Choroid plexus epithelial cell (primary cell): ENCODE results near the genes TNFSF11 and SERP2.

GRCh38 chr13:42039807-42040784 is 8.4 kb upstream of the DGKH start:
- RRBS = 1% methylated on average over 46 of the region's 104 CpGs

- RRBS = no CpG with 5 or more reads among the region's 13 CpGs
These were observed 525 bp downstream of the AKAP11 start for GRCh38 chr13:42272575-42272779.

GRCh38 chr13:42406280-42406758 is 134.4 kb downstream of the AKAP11 start:
- RRBS = no CpG with 5 or more reads among the region's 7 CpGs

GRCh38 chr13:42553653-42554009 is 20.3 kb upstream of the TNFSF11 start:
- RRBS = no CpG with 5 or more reads among the region's 2 CpGs

- RRBS = 2% methylated on average over 15 of the region's 65 CpGs
These were observed at the start of gene TNFSF11 for GRCh38 chr13:42573796-42574888. Gene TNFSF11 (plus strand): TSS chr13:42574152.

GRCh38 chr13:42985789-42986316 is 6.2 kb downstream of the EPSTI1 start:
- RRBS = no CpG with 5 or more reads among the region's 5 CpGs

GRCh38 chr13:43095355-43096079 is 72.1 kb downstream of the DNAJC15 start:
- RRBS = no CpG with 5 or more reads among the region's 2 CpGs

DNA sequence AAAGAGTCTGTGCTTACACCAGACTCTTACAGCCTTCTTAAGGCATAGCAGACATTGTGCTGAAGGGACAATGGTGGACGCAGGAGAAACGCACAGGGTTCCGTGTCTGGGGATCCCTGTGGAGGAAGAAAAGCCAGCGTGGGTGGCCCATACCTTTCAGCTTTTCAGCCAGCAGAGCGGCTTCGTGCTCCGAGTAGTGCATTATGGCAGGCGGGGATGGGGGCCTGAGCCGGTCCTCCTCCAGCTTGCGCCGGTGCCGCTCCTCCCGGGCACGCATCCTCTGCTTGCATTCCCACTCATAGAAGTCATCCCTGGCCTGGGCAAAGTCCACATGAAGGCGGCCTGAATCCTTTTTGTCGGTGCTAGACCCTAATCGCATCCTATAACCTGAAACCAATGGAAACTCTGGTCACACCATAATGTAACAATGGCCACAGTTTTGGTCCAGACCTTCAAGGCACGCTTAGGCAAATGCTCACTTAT is 332.4 kb downstream of the DNAJC15 start:
- RRBS = no CpG with 5 or more reads among the region's 18 CpGs

GRCh38 chr13:43805489-43805947 is 18.7 kb upstream of the ENOX1 start:
- RRBS = no CpG with 5 or more reads among the region's 8 CpGs

DNA sequence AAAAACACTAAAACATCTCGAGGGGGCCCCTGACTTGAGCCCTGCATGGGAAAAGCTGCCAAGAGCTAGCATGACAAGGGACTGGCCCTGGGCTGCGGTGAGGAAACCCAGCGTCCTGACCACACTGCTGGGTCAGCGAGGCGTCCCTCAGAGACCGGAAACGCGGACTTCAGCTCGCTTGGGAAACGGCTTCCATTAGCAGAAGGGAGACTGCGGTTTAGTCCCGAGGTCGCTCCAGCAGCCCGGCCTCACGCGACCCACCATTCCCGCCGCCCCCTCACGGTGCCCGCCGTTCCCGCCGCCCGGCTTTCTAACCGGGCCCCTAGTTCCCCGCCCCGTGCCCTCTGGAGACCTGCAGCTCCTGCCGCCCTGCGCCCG is 615 bp downstream of the CCDC122 start:
- RRBS = 2% methylated on average over 19 of the region's 30 CpGs

GRCh38 chr13:44270867-44271586 is 102.6 kb upstream of the SERP2 start:
- RRBS = no CpG with 5 or more reads among the region's 8 CpGs

GRCh38 chr13:44271694-44272278 is 101.8 kb upstream of the SERP2 start:
- RRBS = no CpG with 5 or more reads among the region's 3 CpGs

DNA sequence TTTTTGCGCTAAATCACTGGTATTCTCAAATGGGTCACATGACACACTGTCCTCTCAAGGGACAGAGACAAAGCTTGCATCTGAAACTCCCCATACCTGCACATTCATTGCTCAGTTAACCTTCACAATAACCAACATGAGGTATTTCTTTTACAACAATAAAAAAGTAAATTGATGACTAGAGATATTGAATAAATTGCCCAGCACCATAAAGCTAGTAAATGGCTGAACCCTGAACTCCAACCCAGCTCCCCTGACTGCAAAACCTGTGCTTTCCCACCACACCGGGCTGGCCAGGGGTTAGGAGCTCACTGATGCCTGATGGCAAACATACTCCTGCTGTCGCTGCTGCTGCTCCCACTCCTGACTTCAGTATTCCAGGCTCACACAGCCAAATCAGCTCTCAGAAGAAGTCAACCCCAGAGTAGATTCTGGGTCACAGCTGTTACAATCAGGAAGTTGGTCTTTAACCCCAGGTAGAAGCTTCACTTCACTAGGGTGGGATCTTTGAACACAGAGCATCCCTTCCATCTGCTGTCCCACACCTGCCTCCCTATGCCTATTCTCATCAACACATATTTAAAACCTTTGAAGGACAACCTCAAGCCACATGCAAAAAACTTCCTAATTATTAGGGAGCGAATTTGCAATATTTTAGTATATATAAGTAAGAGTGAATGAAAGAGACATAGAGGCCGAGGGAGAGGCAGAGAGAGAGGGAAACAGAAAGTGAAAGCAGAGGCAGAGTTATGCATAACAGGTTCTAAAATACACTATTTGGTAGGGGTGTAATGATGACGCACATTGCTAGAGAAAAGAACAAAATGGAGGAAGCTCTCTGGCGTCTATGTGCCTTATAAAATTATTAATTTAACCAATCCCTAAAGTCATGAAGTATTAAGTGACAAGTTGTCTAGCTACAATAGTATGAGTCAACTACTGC is 99.5 kb upstream of the SERP2 start:
- RRBS = no CpG with 5 or more reads among the region's 7 CpGs

- RRBS = no CpG with 5 or more reads among the region's 1 CpG
These were observed 81.1 kb upstream of the SERP2 start for GRCh38 chr13:44292430-44293094.

DNA sequence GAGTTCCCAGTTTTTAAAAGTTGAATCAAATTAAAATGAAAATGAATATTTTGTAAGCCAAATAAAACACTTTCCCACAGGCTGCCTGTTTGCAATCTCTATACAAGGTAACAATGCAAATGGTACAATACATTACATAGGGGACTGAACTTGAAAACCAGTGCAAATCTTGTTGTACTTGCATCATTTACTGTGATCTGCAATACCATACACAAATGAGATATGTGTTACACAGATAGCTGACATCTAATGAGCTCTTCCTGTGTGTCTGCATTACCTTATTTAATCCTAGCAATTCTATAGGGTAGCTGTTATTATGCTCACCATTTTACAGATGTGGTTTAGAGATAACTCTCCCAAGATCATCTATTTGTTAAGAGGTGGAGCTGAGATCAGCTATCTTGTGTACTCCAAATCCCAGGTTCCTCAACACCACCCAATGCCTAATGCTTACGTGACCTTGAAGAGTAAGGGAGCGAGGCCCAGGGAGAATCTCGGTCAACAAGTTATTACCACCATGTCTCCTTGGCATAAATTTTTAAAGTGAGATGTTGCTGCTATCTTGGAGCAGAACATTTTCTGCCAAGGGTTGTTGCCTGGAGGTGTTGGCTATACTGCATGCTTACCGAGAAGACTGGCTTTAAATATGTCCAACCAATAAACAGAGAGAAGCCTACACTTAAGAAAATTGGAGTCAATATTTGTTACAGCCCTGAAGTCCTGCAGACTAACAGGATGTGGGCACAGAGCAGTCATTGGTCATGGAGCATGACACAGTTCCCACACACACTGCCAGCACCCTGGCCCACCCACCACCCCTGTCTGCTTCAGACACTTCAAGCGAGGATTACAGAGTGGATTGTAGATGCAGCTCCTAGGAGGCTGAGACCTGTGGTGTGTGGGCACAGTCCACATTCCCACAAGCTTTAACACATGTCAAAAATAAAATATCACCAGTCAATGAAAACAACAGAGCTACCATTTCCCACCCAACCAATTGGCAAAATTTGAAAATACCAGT is 21.2 kb upstream of the SERP2 start:
- RRBS = no CpG with 5 or more reads among the region's 5 CpGs

DNA sequence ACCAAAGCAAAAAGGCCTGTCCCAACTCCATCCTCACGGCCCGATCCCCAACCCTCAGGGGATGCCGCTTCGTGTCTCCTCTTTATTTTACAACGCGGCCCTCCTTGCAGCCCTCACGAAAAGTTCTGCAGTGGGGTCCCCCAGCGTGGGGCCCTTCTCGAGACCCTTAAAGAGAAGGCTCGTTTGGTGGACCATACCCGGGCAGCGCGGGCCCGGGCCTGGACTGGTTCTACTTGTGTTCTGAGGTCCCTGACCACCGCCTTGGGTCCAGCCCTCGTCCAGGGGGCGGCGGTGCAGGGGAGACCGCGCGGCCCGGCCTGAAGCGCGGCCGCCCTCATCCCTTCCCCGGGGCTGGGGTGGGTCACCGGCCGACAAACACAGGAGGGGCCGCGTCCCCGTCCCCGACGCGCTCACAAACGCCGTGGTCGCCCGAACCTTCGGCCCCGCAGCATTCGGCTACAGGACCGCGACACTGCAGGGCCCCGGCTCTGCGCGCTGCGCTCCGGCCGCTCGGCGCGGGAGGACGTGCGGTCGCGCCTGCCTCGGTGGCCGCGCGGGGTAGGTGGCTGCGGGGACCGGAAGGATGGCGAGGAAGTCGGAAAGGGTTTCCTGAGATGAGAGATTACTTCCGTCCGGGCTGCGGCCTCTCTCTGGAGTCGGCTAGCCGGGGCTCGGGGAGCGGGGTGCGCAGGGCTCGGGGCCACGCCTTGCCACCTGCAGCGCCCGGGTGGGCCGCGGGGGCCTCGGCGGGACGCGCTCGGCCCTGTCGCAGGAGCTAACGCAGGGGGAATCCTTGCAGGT is at the start of gene SERP2:
Gene SERP2, plus strand, starts transcription at position 625 of the 801 bp plus-strand sequence.
- RRBS = 3% methylated on average over 30 of the region's 85 CpGs

- RRBS = no CpG with 5 or more reads among the region's 2 CpGs
These were observed 6.3 kb downstream of the SERP2 start for GRCh38 chr13:44379916-44380377.

DNA sequence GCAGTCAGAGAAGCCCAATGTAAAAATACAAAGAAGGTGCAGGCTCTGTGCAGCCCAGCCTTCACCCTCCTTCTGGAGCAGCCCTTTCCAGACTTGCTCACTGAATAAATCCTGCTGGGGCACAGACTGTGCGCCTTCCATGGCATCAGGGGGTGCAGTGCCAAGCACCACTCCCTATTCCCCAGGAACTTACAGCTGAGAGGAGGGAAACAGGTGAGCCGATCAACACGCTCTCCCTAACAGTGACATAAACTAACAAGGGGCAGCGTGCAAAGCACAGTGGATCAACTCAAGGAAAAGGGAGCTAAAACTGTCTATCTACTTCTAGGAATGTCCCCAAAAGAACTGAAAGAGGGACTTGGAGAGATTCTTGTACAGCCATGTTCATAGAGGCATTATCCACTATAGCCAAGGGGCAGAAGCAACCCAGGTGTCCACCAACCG is 32.5 kb downstream of the SERP2 start:
- RRBS = no CpG with 5 or more reads among the region's 5 CpGs

- RRBS = no CpG with 5 or more reads among the region's 7 CpGs
These were observed 3.1 kb downstream of the TSC22D1 start for GRCh38 chr13:44572941-44573498.

DNA sequence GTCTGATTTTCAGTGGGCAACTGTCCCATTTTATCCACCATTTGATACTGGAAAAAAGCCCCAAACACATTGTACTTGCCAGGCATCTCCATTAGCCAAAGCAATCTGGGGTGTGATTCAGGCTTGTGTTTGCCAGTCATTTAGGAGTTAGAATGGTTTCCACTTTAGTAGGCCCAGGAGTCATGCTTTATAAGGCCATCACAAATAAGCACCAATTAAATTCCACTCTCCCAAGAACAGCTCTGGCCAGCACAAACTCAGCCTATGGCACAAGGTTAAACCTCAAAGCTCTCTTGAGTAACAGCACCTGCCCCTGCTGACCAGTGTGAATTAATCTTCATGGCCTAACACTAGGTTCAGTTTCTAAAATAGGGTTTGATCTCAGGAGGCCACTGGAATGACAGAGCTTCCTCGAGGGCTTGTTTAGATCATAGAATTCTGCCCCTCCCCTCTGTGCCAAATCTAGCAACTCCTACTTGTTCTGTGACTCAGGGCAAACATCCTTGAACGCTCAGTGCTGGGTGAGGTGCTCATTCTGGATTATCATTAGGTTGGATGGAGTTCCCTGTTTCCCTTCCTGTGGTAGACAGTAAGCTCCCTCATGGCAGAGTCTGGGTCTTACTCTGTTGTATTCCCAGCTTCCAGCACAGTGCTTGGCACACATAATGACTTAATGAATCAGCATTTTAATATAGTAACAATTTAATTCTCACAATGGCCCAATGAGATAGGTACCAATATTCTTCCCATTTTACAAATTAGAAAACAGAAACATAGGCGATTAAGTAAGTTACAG is 66.9 kb downstream of the NUFIP1 start:
- RRBS = no CpG with 5 or more reads among the region's 3 CpGs